Fibroblast of villous mesenchyme (primary cell): Measurements from ENCODE around the gene DYNLL2.

GRCh38 chr17:57440724-57441606 is 184.6 kb downstream of the MSI2 start:
- CAGE, long polyA plus RNA, result no peak

DNA sequence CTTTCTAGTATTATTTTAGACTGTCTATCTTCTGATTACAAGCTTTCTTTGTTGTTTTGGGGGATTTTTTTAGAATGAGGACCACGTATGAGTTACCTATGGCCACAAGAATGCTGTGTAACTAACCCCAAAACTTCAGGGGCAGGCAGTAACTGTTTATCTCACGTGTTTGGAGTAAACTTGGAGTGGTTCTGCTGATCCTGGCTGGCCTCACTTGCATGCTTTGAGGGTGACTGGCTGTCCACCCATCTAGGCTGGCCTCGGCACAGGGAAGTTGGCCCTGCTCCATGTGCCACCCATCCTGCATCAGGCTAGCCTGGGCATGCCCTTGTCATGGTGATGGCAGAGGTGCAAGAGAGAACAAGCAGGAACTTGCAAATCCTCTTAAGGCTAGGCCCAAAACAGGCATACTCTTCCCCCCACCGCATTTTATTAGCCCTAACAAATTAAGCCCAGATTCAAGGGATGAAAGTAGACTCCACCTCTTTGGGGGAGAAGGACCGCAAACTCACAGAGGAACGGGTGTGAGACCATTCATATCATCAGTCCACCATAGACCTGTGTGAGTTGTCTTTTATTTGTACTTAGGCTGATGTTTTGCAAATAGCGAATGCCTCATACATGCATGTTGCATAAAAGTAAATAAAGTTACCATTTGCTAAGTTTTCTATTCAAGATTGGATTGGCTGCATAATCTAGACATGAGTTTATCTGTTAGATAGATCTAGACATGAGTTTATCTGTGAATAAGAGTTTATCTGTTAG is 221.1 kb downstream of the CCDC182 start:
- CAGE, long polyA plus RNA, result no peak

DNA sequence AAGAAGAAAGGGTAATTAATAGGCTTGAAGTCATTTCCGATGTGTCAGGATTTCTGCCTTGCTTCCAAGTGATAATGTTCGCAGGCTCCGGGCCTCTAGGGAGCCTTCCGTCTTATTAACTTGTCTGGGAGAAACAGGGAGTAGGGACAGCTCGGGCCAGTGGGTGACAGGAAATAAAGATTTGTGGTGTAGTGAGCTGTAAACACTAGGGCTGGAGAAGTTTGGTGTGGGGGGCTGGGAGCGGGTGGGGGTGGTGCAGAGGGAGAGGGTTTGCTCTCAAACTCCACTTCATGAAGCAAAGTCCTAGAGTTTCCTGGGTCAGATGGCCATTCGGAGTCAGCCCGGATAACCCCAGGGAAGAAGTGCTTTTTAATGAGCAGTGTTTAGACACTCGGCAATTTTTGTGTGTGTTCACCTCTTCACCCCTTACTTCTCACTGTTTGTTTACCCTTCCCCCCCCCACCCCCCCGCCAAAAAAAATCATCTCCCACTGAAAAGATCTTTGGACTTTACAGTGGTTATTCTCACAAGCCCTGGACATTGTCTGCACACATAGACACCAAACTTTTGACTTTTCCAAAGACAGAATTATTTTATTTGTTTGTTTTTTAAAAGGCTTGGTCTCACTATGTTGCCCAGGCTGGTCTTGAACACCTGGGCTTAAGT is 196.5 kb downstream of the CCDC182 start:
- CAGE, long polyA plus RNA, result no peak

- CAGE, long polyA plus RNA, result no peak
These were observed 141.6 kb downstream of the CCDC182 start for GRCh38 chr17:57603431-57603966.

- CAGE, long polyA plus RNA, result no peak
These were observed 62.2 kb downstream of the CCDC182 start for GRCh38 chr17:57682560-57683559.

DNA sequence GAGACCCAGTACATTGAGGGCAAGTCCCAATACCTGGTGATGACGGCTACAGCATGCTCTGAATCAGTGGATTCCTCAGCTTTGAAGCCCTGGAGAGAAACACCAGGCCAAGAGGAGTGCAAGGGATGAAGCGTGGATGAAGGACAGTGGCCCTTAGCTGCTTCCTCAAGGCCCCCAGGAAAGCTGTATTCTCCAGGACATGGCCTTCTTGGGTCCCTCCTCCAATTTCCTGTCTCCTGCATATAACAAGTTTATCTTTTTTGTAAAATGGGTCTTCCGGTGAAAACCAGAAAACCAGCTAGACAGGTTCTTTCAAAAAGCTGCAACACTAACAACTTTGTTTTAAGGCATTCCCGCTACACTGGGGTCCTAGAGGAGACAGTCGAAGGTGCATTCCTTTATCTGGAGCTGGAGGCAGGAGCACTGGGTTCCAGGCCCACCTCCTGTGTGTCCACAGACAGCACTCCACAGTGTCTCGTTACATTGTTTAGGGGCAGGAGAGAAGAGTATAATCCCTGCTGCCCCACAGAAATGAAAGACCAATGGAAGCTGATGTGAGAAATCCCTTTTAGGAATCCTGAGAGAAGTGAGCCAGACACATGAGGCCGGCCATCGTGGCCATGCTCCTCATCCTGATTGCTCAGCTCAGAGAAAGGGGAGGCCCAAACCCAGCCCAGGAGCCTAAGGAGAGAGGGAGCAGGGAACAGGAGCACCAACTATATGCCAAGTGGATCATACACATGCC is 59.7 kb downstream of the CCDC182 start:
- CAGE, long polyA plus RNA, result no peak

- CAGE, long polyA plus RNA, result no peak
These were observed 17.2 kb downstream of the MRPS23 start for GRCh38 chr17:57832658-57833076.

DNA sequence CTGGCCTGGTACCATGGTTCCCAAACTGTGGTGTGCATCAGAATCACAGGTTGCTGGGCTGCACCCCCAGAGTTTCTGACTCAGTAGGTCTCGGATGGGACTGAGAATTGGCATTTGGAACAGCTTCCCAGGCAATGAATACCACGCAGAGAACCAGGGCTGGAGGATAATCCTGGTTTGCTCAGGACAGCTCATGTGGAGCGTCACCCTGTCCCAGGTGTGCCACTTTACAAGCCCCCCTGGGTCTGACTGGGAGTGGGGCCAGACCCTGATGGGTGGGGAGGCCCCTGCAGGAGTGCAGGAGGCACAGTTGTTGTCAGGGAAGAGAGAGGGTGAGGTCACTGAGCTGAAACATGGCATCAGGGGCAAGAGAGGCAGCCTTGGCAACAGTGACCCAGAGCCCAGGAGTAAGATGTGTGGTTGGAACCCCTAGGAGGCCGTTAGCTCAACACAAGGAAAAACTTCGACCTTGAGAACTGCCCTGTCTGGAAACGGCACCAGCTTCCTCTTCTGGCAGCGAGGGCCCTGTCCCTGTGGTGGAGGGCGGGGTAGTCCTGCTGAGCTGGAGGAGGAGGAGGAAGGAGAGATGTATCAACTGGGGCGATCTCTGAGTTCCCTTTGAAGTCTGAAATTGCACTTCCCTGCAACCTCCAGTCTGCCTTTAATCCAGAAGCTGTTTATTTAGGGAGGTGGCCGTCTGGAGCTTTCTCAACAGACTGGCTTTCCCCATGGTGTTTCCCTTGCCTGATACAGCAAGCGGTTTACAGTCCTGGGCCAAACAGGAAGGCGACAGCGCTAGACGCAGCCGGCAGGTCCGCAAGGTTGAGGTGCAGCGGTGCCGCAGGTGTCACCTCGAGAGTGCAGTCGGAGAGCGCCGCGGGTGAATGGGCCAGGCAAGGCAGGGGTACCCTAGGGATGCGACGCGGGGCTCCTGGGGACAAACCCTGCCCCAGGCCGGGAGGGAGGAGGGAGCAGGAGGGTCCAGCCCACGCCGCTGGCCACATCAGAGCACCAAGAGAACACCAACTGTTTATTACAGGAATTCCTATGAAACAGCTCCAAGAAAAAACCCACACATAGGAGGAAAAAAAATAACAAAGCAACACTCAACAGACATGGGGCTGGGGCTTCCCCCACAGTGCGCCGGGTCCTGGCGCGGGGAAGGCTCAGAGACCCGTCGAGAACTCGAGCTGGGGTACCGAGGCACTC is 11.1 kb upstream of the MRPS23 start:
- CAGE, long polyA plus RNA, result no peak

GRCh38 chr17:57874278-57875285 is 24.7 kb upstream of the MRPS23 start:
- CAGE, long polyA plus RNA, result no peak

DNA sequence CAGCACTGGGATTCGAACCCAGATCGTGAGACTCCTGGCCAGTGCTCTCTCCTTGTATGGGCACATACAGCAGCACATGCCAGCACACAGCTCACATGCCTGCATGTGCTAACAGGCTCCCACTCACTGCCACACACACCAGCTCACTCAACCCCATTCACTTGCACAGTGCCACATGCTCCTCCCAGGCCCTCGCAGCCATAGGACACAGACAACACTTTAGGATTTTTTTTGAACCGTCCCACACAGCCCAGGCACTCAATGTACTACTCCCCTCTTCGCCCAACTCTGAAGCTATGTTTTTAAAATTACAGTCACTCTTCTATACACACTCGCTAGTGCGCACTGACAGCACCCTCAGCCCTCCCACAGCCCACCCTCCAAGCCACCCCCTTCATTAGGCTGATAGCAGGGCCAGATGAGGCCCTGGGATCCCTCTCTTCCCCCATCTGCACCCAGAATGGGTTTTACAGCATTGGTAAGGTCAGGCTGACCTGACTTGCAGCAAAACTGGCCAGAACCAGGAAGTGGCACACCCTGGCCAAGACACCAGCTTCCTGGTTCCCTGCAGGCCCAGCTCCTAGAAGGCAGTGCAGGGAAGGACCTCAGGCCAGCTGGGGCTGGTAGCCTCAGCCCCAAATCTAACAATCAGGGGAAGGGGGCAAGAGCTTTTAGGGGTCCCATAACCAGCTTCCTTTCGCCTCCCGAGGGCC is 49.8 kb upstream of the MRPS23 start:
- CAGE, long polyA plus RNA, result no peak

- CAGE, long polyA plus RNA, result no peak
These were observed 34.0 kb downstream of the CUEDC1 start for GRCh38 chr17:57920849-57921883.

DNA sequence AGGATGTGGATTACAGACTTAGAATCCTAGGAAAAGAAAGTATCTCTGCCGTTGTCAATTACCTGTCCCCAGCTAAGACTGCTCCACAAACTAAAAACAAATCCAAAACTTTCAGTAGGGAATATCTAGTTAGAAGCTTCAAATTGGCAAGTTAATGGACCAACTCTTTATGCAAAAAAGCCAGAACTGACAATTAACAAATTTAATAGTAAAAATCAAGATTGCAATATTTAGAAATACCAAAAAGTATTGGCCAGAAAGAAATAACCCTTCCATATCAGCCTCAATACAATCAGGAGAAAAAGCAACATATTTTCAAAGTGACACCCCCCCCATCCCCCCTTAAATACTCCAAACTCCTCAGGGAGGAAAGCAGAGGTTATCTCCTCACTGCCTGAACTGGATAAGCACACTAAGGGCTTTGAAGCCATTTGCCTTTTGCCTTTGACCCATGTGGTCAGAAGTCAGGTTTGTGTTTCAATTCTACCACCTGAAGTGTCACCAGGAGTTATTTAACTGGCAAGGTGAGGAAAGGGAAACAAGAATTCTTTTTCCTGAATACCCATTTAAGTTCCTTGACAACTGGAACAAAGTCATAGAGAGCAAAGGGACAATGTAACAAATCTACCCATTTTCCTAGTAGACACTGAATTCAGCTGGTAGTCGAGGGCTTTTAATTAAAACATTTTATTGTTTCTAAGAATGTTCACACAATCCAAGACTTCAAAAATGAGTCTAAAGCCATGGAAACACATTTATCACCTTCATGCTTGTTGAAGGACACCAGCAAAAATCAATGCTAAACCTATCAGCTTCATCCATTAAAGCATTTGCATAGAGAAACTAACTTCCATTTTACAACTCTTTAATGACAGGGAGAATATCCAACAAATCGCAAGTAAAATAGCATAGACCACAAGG is 3.5 kb upstream of the VEZF1 start:
- CAGE, long polyA plus RNA, result no peak

DNA sequence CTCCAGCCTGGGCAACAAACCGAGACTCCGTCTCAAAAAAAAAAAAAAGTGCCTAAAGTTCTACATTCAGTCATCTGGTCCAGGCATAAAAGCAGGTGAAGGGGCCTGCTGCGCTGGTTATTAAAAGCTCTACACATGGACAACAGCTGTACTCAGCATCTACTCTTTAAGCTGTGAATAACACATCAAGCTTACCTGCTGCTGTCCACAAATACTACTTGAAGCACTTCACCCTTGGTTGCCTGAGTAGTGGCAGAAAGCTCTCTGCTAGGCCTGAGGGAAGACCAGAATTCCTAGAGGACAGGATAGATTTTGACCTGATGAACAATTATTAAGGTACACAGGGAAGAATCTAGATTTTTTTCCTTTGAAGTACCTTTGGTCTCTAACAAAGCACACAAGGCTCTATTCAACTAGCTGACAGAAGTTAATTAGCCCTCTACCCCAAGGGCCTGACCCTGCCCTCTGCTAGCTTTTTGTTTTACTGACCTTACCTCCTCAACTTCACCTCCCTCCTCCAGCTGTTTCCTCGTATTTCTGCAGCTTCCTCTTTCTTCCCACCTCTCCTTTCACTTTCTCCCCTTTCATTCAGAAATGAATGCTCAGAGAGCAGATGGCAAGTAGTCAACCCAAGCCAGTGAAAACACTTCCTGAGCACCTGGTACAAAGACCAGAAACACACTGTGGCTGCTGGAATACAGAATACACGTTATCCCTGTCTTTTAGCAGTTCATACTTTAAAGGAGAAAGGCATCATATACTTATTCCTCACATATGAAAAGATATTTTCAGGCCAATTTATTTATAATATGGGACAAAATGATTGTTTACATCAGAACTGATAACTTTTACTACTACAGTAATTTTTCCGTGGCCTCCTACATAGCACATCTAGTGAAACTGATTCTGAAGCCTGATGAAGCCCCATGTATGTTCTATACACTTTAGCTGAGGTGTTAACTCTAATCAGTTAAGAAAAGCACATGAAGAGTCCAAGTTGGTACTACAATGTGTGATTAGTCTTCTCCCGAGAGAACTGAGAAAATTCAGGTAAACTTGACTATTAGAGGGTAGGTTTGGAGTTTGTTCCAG is 5.6 kb upstream of the VEZF1 start:
- CAGE, long polyA plus RNA, result no peak

DNA sequence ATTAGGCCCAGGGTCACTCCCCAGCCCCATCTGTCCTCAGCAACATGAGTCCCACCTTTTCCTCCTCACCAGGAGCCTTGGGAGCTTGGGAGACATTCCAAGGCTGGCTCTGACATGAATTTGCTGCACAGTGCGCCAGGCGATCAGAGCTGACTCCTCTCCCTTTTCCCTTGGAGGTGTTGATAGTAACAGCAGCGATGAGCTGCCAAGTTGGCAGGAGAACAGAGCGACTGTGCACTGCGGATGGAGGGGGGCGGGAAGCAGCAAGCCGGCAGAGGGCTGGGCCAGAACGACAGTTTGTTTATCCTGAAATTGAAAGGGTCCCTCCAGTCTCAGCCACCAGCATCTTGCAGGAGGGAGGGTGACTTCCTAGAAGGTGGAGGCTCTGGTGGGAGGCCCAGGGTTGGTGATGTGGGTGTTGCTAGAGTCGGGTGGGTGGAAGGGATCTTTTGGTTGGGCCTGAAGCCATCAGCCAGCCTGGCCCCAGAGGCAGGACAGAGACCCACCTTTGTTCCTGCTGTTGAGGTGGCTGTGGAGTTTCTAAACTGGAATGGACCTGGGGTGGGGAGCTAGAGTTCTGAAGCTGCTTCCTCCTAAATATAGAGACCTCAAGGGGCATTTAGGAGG is 22.5 kb upstream of the DYNLL2 start:
- CAGE, long polyA plus RNA, result no peak

DNA sequence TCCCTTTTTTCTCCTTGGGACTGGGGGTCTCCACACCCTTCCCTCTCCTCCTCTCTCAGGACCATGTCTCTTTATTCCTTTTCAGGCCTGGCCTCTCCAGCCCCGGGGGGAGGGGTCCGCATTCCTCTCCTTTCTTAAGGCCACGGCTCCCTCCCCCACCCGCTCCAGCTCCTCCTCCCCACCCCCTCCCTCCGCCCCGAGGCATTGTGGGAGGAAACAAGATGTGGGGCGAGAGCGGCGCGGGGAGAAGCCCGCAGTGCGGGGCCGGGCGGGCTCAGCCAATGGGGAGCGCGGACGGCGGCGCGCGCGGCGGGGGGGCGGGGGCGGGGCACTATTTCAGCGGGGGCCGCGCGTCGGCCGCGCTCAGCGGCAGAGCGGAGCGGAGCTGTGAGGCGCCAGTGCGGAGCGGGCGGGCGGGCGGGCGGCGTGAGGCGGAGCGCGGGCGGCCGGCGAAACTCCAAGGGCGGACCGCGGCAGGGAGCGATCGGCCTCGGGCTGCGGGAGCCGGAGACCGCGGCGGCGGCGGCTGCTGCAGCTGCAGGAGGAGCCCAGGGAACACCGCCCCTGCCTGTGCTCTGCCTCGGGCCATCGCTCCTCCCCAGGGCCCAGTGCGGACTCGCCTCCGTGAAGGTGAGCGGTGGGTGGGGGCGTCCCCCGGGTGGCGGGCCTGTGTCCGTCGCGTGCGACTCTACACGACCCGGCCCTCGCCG is at the start of gene DYNLL2:
Gene DYNLL2, plus strand, starts transcription at position 366 of the 710 bp plus-strand sequence.
- CAGE, long polyA plus RNA, result no peak

GRCh38 chr17:58091610-58092401 is 8.6 kb downstream of the DYNLL2 start:
- CAGE, long polyA plus RNA, result no peak

DNA sequence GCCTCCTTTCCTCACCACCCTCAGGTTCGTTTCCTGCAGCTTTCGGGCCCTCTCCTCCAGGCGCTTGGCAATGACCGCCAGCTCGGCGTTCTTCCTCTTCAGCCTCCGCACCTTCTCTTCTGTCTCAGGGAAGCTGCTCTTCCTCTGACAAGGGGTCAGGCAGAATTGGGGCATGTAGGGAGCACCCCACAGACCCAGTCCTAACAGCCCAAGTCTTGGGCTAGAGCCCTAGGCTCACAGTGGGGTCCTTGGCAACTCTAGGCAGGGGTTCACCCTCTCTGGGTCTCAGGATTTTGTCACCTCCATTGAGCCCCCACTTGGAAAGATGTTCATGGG is 2.3 kb downstream of the TSPOAP1 start:
- CAGE, long polyA plus RNA, result no peak

- CAGE, long polyA plus RNA, result no peak
These were observed 1.8 kb downstream of the TSPOAP1 start for GRCh38 chr17:58326614-58327337.

- CAGE, long polyA plus RNA, result no peak
These were observed 2.0 kb upstream of the TSPOAP1 start for GRCh38 chr17:58330659-58330993.

- CAGE, long polyA plus RNA, result no peak
These were observed 23.2 kb upstream of the SUPT4H1 start for GRCh38 chr17:58375065-58375738.